Fibroblast of the aortic adventitia (primary cell): ENCODE results near the genes DNAJB1, TECR, SYDE1 and CYP4F12.

DNA sequence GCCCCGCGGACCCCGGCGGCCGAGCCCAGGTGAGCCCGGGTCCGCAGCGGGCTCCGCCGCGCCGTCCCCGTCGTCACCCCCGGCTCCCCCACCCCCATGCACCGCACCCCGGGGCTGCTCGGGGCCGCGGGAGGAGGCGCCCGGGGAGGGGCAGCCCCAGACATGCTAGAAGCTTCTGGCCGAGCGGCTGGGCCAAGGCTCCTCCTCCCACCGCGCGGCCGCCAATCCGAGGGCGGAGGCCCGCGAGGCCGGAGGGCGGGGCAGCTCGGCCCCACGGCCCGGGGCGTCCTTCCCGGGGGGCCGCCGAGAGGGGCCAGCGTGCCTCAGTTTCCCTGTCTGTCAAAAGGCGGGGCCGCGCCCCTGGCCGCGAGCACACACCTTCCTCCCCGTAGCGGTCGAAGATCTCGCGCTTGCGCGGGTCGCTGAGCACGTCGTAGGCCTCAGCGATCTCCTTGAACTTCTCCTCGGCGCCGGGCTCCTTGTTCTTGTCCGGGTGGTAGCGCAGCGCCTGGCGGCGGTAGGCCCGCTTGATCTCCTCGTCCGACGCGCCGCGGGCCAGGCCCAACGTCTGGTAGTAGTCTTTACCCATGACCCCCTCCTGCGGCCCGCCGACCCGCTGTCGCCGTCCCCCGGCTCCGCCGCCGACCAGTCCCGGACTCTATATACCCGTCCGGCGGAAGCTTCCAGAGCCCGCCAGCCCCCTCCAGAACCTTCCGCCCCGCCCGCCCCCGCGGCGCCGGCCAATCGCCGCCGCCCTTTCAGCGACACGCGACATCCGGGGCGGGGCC lies at the start of gene DNAJB1:
TSS of gene DNAJB1 (minus strand) at position 637 of the 788 bp plus-strand sequence.
- CAGE, long polyA plus RNA = no peak

DNA sequence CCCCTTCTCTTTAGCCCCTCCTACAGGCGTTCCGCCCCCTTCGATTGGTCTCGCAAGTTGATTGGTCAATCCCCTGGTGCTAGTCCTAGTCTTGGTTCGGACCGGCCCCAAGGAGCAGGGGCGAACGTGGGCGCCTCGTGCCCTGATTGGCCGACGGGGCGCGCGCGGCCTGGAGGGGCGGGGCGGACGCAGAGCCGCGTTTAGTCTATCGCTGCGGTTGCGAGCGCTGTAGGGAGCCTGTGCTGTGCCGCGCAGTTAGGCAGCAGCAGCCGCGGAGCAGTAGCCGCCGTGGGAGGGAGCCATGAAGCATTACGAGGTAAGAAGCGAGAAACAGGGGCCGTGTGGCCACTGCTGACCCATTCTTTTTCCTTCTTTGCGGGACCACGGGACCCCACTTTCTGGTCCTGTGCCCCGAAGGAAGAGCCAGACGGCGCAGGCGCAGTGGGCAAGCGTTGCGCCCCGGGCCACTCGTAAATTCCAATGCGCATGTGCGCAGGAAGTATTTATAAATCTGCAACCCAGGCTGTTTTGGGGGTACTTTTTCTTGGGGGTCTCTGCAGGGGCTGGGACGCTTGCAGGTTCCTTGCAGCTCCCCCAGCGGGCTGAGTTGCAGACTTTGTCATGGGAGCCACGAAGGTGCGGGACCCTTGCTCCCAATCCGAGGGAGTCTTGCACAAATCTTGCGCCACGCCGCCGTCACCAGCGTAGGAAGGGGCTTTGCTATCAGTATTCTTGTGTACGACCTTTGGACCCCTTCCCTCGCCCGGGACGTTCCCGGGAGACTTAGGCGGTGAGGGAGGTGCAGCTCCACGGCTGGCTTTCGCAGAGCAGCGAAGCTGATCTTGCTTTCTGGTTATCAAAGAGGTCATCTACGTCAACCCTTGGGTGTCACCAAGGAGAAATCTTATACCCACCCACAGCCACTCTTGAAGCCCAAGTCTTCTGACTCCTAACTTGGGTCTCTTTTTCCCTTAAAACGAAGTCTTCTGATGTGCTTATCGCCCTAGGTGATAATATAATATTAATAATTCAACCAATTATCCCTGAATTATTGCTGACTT lies at the start of gene TECR:
TSS of gene TECR (plus strand) at position 199 of the 1,061 bp plus-strand sequence.
- CAGE, long polyA plus RNA = start-site peak on the plus strand centred at position 225 of the sequence, 23 bp wide, 500 and 29 reads in 2 replicates

DNA sequence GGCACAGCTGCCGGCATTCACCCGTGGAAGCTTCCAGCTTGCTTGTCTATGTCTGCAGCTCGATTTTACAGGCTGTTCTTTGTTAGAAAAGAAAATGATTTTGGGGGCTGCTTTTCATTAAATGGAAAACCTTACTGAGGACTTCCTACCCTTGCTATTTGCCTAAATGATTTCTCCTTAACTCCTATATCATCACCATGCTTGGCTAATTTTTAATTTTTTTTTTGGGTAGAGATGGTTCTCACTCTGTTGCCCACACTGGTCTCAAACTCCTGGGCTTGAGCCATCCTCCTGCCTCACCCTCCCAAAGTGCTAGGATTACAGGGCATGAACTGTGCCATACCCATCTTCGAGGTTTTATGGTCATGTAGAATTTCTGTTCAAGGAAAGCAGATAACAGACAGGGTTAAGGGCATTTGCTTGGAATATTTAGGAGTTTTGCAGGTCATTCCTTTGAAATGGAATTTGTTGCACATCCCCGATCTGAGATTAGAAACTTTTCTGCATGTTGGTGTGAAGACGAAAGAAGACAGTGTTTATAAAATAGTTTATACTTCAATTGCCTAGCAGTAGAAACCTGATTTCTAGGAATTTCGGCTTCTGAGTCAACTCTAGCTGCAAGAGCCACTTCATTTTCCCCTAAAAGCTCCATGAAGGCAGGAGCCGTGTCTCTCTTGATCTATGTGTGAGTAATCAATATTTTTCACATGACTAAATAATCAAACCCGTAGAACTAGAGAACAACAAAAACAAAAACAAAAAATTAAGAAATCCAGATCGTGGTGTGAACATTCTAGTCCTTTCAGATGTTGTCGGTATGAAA lies 43.1 kb downstream of the ADGRE2 start:
- CAGE, long polyA plus RNA = no peak

DNA sequence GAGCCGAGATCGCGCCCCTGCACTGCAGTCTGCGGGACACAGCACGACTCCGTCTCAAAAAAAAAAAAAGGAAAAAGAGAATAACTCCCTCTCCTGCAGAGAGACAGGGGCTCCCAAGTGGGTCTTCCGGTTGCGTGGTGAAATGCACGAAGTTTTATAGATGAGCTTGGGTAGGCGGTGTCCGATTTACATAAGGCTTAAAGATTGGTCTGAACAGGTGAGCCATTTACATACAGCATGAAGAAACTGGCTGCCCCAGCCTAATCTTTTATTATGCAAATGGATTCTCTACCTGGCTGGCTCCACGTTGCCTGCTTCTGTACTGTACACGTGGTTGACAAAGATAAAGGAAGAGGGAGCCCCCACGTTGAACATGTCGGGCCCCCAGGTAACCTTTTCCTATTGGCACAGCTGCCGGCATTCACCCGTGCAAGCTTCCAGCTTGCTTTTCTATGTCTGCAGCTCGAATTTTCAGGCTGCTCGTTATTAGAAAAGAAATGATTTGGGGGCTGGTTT lies 19.5 kb downstream of the ADGRE2 start:
- CAGE, long polyA plus RNA = no peak

GRCh38 chr19:14786263-14786690 lies 7.9 kb upstream of the ADGRE2 start:
- CAGE, long polyA plus RNA = no peak

DNA sequence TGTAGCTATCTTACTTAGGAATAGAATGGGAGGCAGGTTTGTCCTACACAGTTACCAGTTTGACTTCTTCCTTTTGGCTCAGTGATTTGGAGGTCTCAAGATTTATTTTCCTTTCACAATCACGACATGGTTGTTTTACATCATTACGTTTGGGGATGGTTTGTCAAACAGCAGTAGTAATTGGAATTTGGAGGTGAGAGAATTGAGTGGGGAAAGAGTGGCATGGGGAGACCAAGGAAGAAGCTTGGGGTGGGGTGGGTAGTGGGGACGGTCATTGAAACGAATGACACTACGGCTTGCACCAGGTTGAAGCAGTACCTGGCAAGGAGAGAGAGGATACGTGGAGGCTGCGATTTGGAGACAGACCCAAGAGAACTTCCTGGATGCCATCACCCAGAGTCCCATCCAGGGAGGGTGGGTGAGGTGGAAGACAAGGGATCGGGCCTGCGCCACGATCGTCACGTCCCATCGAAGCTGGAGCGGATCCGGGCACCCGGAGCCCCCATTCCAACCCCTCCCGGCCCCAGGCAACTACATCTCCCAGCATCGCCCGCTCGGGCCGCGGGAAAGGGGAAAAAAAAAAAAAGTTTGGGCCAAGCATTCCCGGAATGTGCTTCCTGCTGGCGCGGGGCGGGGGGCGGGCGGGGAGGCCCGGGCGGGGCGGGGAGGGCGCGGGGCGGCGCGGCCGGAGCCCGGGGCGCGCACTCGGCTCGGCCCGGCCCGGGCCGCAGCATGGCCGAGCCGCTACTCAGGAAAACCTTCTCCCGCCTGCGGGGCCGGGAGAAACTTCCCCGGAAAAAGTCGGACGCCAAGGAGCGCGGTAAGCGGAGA lies at the start of gene SYDE1:
TSS of gene SYDE1 (plus strand) at position 700 of the 831 bp plus-strand sequence.
- CAGE, long polyA plus RNA = no peak

DNA sequence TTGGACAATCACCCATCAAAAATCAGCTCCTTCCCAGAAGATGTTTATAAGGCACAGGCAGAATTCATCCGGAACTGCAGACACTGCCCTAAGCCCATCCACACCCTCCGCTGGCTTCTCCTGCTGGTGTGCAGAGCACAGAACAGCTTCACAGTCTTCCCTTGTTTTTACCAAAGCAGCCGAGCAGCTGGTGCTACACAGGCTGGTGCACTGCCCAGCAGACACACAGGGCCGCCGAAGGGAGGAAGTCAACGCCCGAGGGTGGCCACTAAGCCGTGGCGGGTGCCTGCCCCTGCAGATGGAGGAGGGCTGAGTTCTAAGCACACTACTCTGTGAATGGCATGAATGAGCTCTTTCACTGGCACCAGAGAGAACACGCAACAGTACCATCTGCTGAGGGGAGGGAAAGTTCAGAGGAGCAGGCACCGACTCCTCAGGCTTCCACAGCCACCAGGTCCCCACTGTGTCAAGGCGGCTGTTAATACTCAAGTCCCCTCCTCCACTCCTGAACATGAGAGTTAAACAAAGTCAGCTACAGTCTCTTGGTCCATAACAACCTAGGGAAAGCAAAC lies 43.8 kb downstream of the BRD4 start:
- CAGE, long polyA plus RNA = no peak

GRCh38 chr19:15324630-15325758 lies 7.3 kb downstream of the BRD4 start:
- CAGE, long polyA plus RNA = no peak

- CAGE, long polyA plus RNA = no peak
These were observed 16.7 kb downstream of the AKAP8L start for GRCh38 chr19:15401868-15402783.

DNA sequence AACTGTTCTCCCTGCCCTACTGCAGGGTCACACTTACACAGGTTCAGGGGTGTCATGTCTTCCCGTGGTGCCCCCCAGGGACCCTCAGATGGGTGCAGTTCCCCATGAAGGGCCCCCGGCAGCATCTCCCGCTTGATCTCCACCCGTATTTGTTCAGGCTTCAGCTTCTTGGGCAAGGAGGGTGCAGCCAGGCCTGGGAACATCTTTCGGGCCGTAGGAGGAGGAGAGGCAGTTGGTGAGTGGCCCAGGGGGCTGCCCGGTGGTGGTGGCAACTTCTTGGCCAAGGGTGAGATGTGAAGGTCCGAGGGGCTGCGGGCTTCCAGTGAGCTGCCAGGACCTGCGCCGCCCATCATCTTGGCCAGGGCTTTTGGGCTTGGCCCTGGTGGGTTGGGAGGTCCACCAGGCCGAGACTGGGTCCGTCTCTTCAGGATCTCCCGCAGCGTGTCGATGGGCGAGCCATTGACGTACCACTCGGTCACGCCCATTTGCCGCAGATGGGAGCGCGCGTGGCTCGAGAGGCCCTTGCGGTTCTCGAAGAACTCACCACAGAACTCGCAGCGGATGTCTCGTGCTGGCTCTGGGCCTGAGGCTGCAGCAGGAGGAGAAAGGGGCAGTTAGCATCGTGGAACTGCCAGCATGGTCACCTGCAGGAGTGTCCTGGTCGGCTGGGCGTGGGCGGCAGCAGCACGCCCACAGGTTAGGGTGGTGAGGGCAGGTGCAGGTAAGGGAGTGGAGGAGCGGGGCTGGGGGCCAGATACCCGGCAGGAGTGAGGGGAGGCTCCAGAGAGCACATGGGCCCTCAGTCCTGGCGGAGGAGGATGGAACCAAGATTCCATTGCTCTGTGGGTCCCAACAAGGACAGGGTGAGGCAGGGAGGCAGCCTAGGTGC lies 8.4 kb upstream of the AKAP8L start:
- CAGE, long polyA plus RNA = no peak

- CAGE, long polyA plus RNA = no peak
These were observed 47.4 kb downstream of the CYP4F22 start for GRCh38 chr19:15555703-15556177.

- CAGE, long polyA plus RNA = no peak
These were observed 1.3 kb downstream of the CYP4F3 start for GRCh38 chr19:15641855-15642508.

DNA sequence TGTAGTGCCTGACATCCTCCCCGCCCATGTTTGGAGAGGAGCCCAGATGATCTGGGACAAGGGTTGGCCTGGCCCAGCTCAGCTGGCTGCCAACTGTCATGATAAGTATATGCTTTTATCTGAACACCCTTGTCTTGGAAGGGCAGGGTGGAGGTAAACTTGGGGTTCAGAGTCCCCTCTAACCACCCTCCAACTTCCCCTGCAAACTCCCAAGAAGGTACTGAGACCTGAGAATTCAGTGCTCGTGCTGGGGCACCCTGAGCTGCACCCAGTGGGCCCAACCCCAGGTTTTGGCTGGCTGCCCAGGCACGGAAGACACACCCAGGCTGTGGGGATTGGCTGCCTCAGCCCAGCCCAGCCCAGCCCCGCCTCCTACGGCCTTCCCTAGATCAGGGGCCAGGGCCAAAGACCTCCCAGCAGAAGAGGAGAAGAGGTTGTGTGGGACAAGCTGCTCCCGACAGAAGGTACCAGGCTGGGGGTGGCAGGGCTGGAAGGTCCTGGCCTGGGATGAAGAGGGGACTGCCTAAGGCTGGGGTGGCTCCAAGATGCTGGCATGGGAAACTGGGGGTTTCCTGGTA lies at the start of gene CYP4F12:
TSS of gene CYP4F12 (plus strand) at position 416 of the 578 bp plus-strand sequence.
- CAGE, long polyA plus RNA = no peak

DNA sequence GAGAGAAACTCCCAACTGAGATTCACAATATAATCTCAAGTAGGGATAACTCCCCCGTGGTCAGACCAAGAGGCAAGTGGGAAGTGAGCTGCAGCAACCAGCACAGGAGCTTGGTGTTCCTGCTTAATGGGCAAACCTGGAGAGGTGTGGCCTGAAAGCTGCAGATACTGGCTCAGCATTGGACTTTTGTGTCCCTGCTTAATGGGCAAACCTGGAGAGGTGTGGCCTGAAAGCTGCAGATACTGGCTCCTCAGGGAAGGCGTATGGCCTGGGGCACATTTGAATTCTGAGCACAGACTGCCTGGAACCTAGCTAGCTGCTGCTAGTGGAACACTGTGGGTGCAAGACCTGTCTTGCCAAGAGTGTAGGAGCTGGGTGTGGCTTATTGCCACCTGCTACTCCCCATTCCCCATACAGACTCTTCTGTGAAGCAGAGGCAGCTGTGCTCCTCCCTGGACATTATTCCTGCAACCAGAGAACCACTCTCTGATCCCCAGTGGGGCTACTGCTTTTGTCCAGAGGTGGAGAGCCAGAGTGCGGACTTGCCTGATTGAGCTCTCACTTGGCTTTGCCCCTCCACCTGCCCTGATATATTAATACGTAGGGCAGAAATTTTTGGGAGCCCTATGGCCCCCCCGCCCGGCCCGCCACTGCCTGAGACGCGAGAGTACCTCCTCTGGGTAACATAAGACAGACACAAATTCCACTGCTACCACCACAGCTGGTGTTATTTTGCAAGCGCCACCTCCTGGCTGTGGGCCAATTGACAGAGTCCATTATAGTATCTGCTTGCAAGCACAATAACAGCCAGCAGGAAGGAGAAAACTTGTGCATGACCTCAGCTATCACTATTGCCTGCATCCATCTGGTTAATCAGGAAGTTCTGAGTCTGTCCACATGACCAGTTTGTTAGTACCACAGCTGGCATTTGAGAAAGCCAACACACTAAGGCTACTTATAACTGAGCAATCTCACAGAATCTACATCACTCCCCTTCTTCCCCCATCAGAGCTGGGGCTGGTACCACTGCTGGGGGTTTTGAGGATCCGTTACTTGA lies 25.5 kb upstream of the OR10H2 start:
- CAGE, long polyA plus RNA = no peak

- CAGE, long polyA plus RNA = no peak
These were observed 2.1 kb upstream of the CYP4F2 start for GRCh38 chr19:15899894-15900476.

- CAGE, long polyA plus RNA = no peak
These were observed 8.7 kb upstream of the RAB8A start for GRCh38 chr19:16102997-16103400.

DNA sequence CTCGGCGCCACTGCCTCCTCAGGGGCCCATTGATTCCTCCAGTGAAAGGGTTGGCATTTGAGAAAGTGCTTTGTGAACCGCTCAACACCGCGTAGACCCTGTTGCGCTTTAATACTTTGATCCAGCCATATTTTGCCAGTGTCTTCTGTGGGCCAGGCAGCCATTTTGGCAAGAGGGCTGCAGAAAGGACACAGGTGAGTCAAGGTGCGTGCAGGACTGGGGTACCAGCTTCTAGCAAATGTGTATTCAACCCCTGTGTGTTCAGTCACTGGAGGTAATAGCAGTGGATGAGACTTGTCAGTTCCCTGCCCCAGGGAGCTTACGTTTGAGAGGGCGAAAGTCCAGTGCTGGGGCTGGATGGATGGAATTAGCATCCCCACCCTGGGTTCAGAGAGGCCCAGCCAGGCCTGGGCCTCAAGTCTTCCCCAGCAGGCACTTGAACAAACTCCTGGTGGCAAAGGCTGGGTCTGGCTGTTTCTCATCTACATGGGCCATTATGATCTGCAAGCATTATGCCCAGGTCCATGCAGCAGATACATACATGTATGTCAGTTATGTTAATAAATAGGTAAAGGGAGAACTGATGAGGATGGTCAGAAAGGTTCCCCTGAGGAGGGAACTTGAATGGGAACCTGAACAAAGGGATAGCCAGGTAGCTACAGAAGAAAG lies 3.9 kb downstream of the RAB8A start:
- CAGE, long polyA plus RNA = no peak

GRCh38 chr19:16119356-16119890 lies 7.7 kb downstream of the RAB8A start:
- CAGE, long polyA plus RNA = no peak

- CAGE, long polyA plus RNA = no peak
These were observed 516 bp downstream of the AP1M1 start for GRCh38 chr19:16198112-16198742.

DNA sequence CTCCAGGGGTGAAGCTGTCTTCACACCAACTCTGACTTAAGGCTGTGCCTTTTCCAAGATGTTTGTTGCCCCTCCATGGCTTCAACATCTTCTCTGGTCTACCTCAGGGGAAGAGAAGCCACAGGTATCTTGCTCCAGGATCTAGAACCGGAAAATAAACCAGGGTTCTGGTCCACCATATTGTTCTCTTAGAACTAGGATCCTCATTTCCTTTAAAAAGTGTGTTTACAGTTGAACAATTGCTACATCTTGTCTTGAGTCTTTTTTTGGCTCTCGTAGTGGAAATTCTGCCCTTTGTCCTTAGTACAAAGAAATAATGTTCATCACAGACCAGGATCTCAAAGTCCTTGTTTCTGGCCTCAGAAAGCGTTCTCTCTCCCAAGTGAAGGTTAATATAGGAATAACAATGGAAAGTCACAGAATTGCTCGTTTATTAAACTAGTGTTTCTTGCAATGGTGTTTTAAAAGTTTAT lies 20.8 kb downstream of the KLF2 start:
- CAGE, long polyA plus RNA = no peak